Neuron (in vitro differentiated cells): ENCODE data around the gene IDNK.

GRCh38 chr9:81720447-81721076 is 31.2 kb upstream of the TLE1 start:
- PRO-cap, result no peak

DNA sequence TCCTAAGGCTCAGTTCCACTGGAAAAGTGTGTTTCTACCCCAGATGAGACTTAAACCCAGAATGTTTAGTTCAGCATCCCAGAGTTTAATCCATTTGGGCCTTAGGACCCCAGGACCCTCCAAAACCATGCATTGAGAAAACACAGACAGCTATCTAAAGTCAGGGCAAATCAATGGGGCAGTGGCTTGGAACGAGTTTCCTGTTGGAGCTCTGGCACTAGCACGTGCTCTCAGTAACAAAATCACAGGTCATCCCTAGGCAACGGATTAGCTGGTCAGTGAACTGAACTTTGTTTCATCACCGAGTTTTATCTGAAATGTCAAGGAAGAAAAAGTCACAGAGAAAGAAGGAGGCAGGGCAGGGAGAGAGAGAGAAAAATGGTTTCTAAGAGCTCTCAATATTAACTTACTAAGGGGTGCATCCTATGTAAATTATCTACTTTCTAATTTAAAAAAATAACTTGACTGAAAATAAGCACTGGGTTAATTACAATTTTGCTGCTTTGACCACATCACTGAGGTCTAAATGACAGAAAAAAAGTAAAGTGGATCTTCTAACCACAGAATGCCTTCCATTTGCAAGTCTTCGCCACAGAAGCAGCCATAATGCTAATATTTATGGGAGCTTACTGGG is 504.1 kb downstream of the RASEF start:
- PRO-cap, result no peak

- PRO-cap, result no peak
These were observed 65.9 kb downstream of the RASEF start for GRCh38 chr9:82996876-82997516.

GRCh38 chr9:83000202-83000920 is 62.6 kb downstream of the RASEF start:
- PRO-cap, result no peak

GRCh38 chr9:83060977-83061539 is 1.9 kb downstream of the RASEF start:
- PRO-cap, result no peak

GRCh38 chr9:83473110-83474044 is 64.8 kb downstream of the FRMD3 start:
- PRO-cap, result no peak

- PRO-cap, result bidirectional peak, plus-strand start at chr9:83623172, minus-strand start at chr9:83622909
These were observed at the start of gene IDNK for GRCh38 chr9:83622621-83623192. IDNK (plus strand) TSS chr9:83623143.

- PRO-cap, result no peak
These were observed 33.9 kb downstream of the IDNK start for GRCh38 chr9:83656823-83657189.

DNA sequence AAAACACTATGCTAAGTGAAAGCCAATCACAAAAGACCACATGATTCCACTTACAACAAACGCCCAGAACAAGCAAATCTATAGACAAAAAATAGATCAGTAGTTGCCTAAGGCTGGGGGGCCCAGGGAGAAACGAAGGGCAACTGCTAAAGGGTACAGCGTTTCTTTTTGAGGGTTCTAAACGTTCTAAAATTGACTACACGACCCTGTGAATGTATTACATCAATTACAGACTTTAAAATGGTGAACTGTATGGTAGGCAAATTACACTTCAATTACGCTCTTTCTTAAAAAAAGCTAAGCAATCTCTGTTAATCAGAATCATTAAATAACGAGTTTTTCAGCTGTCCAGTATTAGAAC is 5.7 kb downstream of the UBQLN1 start:
- PRO-cap, result no peak

DNA sequence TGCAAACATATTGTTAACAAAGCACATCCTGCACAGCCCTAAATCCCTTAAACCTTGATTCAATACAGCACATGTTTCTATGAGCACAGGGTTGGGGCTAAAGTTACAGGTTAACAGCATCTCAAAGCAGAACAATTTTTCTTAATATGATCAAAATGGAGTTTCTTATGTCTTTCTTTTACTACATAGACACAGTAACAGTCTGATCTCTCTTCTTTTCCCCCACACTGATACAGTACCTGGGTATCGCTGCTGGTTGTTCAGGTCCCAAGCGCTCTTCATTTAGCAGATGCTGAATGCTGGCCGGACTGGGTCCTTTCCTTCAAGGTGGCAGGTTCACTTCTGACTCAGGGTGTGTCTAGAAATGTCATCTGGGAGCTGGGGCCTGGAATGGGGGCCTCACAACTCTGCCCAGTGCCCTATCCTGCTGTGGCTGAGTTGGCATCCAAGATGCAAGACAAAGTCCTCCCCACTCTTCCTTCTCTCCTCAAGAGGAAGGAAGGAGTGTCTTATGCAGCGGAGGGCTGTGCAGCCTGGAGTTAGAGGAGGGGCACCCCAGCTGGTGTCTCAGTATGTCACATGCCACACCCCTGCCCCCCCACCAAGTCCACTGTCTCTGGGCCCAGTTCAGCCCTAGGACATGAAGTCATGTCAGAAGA is 27.8 kb upstream of the SLC28A3 start:
- PRO-cap, result no peak

- PRO-cap, result no peak
These were observed 160.8 kb downstream of the NTRK2 start for GRCh38 chr9:84830372-84830695.

GRCh38 chr9:84858269-84858704 is 188.8 kb downstream of the NTRK2 start:
- PRO-cap, result no peak

DNA sequence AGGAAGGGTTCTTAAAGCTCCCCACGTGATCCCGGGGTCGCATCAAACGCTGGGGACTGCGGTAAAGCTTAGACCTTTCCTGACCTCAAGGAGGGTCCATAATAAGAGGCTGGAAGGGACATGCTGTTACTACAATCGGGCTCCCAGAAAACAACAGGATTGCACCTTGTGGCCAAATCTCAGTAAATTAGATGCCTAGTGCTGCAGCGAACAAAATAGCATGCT is 548 bp upstream of the AGTPBP1 start:
- PRO-cap, result bidirectional peak, plus-strand start at position 42 of the sequence, minus-strand start at position 103 of the sequence

GRCh38 chr9:85742615-85743079 is 893 bp upstream of the AGTPBP1 start:
- PRO-cap, result no peak

DNA sequence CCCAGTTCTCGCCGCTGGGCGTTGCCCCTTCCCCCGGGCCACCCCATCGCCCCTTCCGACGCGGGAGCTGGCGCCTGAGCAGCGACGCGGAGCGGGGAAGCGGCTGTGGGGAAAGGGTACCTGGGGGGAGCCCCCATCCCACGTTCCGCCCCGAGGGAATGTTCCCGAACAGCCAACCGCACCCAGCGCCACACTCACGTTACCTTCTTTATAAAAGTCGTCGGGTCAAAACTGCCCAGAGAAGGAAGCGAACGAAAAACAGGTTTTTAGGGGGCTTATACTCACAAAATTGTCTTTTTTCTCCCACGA is 336 bp upstream of the GOLM1 start:
- PRO-cap, result bidirectional peak, plus-strand start at position 191 of the sequence, minus-strand start at position 201 of the sequence

GRCh38 chr9:86259122-86259537 is 327 bp downstream of the C9orf153 start:
- PRO-cap, result no peak

GRCh38 chr9:86293739-86294173 is 11.4 kb upstream of the ISCA1 start:
- PRO-cap, result no peak

DNA sequence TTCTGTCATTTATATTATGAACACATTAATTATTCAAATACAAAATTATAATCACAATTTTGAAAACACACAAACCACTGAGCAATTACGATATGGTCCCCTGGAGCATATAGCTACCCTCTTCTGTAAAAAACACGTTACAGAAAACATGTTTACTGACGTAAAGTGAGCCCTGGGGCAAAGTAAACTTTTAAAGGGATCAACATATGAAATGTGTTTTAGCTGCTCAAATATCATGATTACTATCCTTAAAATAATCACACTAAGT is 2.0 kb downstream of the TUT7 start:
- PRO-cap, result no peak

DNA sequence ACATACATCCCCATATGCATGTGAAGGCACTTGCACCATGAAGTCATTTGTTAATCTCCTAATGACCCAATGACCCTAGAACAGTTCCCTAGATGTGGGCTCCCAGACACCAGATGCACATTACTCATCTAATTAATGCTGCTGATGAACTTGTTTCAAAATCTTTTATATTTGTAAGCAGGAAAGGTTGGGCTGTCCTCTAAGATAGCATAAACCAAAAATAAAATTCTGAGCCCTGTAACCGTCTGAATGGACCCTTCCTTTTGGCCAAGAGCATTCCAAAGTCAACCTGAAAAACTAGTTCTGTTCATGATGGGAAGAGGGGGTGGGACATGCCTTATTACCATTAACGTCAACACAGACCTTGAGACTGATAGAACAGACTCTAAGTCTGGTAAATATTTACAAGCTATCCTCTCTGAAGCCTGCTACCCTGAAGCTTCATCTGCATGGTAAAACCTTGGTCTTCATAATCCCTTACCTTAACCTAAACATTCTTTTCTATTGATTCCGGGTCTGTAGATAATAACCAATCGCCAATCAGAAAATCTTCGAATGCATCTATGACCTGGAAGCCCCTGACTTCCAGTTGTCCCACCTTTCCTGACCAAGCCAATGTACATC is 90.9 kb upstream of the DAPK1 start:
- PRO-cap, result no peak

DNA sequence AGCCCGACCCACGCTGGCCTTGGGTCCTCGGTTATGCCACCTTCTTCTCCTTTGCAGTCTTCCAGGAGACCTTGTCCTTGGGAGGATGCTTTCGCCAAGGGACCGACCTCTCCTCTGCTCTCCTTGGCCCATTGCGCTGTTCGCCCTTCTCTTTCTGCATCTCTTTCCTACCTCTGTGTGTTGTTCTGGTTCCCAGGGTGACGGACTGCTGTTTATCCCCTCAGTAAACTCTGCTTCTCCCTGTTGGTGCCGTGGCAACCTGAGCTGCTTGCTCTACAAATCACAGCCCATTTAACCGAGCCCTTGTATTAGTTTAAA is 97.9 kb downstream of the DAPK1 start:
- PRO-cap, result no peak